Osteoblast (primary cell): ENCODE measurements around the genes STAB2, ALDH1L2 and WASHC4.

DNA sequence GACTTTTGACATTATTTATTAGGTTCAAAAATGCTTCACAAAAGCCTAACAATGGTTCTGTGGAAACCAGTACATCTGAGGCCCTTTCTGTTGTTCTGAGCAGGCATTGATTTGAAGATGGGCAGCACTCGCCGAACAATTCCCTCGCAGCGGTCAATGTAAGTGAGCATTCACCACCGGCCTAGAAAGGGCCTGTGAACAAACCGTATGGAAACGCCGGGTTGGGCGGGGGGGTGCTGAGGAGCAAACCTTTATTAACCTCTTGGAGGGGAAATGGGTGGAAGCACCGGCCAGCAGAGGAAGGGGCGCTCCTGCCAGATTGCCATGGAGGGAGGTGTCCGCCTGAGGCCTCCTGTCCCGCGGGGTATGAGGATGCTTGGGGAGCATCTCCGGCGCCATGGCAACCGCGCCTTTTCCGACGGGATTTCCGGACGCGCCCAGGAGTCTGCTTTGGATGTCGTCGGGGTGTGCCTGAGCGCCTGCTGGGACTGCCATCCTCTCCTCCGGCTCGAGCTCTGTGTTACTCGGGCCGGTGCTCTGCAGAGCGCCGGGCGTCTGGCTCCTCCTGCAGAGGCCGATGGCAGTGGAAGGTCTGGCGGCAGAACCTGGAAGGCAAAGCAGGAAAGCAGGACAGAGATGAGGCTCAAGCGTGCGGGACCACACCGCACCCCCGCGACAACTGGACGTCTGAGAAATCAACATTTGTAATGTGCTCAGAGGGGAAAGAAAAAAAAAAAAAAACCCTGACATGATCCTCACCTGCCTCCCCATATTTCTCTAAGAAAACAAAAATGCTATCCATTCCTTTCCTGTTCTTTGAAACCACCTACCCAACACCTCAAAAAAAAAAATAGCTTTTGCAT lies 193.6 kb downstream of the C12orf42 start:
- CAGE, long polyA plus RNA, result no peak
- RRBS, result 4% methylated on average over 18 of the region's 41 CpGs

DNA sequence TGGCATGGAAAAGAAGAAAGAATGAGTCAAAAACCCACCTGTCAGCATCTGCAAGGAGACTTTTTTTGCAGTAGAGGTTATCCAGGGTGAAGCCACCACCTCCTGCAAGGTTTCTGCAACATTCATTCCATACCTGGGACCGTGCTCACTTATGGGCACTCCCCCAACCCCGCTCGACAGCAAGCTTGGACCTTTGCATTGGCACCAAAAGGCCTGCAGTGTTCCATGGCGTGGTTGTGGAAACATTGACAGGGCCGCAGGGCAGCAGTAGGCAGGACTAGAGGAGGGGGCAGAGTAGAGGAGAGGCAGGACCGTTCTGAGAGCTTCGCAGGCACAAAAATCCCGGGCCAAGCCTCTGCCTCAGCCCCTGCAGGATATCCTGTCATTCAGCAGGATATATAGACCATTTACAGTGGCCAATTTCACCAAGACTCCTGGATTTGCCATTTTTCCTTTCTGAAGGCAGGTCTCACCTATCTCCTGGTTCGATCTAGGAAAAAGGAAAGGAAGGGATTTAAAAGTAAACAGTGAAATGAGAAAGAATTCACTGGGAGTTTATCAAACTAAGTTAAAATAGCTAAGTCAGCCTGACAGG lies at the start of gene STAB2:
TSS of gene STAB2 (plus strand) at position 425 of the 595 bp plus-strand sequence.
- CAGE, long polyA plus RNA, result no peak
- RRBS, result no CpG with 5 or more reads among the region's 9 CpGs

- CAGE, long polyA plus RNA, result no peak
- RRBS, result no CpG with 5 or more reads among the region's 8 CpGs
These were observed 41.3 kb downstream of the NT5DC3 start for GRCh38 chr12:103799627-103800298.

DNA sequence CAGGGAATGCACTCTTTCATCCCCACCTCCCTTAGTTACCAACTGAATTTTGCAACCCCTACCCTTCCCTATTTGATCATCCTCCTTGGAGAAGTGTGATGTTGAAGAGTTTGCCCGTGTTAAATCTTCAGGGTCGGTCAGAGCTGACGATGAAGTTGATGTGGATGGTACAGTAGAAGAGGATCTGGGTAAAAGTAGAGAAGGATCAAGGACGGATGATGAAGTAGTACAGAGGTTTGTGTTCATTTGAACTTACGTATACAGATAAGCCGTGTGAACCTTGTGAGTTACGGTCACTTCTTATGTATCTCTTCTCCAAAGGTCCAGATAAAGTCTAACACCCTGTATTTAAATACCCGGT lies 1.2 kb downstream of the HSP90B1 start:
- CAGE, long polyA plus RNA, result no peak
- RRBS, result no CpG with 5 or more reads among the region's 8 CpGs

GRCh38 chr12:104291599-104291956 lies 12.0 kb upstream of the EID3 start:
- CAGE, long polyA plus RNA, result no peak
- RRBS, result no CpG with 5 or more reads among the region's 8 CpGs

DNA sequence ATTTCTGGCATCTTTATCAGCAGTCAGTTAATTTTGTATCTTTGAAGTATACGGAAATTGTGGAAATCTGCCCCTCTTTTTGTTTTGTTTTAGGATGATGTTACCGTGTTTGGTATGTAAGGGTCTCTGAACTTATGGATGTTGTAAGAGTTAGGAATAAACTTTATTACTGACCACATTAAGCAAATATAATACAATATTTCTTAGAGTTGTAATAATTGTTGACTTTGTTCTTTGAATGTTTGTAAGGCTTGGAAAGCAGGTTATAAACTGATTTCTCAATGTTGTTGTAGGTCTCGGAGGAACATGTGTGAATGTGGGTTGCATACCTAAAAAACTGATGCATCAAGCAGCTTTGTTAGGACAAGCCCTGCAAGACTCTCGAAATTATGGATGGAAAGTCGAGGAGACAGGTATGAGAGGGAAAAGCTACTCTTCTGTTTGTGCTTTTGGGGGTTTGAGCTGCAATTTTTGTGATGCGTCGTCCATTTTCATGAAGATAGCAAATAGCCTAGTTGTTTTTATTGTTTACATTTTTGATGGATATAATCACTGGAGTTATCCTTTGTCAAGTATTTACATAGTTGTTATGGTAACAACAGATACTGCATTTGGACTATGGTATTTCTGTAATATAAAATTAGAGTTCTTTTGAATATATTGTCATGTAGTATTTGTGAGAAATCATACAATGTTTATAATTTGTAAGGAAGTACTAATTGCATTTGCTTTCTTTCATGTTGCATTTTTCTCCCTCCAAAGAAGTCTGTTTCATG lies 12.1 kb downstream of the EID3 start:
- CAGE, long polyA plus RNA, result no peak
- RRBS, result no CpG with 5 or more reads among the region's 7 CpGs

DNA sequence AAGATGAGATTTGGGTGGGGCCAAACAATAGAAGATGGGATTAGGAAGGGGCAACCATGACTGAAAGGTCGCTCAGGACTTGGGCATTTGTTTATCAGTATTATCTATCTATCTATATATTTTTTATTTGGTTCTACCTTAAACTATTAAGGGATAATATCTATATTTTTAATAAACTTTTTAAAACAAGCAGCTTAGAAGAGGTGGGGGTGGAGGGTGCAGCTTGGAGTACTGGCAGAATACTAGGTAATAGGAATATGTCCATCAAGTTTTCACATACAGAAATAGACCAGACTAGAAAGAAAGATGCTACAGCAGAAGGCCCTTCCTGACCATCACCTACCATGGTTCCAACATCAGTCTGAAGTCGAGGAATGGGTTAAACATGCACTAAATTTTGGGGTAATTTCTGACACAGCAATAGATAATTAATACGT lies 50.5 kb downstream of the EID3 start:
- CAGE, long polyA plus RNA, result no peak
- RRBS, result no CpG with 5 or more reads among the region's 3 CpGs

- CAGE, long polyA plus RNA, result no peak
- RRBS, result 2% methylated on average over 11 of the region's 38 CpGs
These were observed 1.5 kb downstream of the CHST11 start for GRCh38 chr12:104458212-104458773.

DNA sequence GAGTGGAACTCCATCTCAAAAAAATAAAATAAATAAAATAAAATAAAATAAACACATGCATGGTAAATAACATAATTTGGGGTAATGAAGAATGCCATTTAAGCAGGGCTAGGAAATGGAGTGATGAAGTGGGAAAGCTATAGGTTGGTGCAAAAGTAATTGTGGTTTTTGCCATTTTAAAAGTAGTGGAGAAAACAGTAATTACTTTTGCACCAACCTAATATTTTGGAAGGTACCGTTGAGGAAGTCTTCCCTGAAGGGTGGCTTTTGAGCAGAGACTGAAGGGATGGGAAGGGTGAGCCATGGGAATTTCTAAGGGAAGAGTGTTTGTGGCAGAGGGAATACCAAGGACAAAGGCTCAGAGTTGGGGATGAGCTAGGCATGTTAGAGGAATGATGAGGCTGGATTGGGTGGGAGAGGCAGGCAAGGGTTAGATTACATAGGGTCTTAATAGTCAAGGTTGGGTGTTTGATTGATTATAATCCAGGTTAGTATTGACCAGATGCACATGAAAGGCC lies 103.0 kb downstream of the CHST11 start:
- CAGE, long polyA plus RNA, result no peak
- RRBS, result no CpG with 5 or more reads among the region's 1 CpG

- CAGE, long polyA plus RNA, result no peak
- RRBS, result no CpG with 5 or more reads among the region's 30 CpGs
These were observed 148.8 kb downstream of the CHST11 start for GRCh38 chr12:104605182-104606399.

- CAGE, long polyA plus RNA, result no peak
- RRBS, result no CpG with 5 or more reads among the region's 20 CpGs
These were observed 214.7 kb downstream of the CHST11 start for GRCh38 chr12:104671013-104672223.

- CAGE, long polyA plus RNA, result no peak
- RRBS, result no CpG with 5 or more reads among the region's 9 CpGs
These were observed 198.8 kb downstream of the SLC41A2 start for GRCh38 chr12:104759191-104759847.

GRCh38 chr12:104784690-104785019 lies 173.4 kb downstream of the SLC41A2 start:
- CAGE, long polyA plus RNA, result no peak
- RRBS, result no CpG with 5 or more reads among the region's 1 CpG

DNA sequence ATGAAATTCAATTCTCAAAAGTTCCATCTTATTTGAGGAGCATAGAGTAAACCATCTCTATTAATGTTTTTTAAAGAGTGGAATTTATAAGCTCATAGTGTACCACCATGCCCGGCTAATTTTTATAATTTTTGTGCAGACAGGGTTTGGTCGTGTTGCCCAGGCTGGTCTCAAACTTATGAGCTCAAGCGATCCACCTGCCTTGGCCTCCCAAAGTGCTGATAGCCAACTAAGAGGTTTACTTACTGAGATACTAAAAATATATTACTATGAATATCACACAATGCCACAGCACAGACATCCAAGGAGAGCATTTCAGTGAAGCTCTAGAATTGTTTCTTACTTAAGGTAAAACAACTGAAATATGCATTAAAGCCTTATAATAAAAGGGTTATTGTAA lies 99.5 kb downstream of the SLC41A2 start:
- CAGE, long polyA plus RNA, result no peak
- RRBS, result no CpG with 5 or more reads among the region's 3 CpGs

- CAGE, long polyA plus RNA, result no peak
- RRBS, result 3% methylated on average over 12 of the region's 62 CpGs
These were observed at the start of gene ALDH1L2 for GRCh38 chr12:105084238-105085020. TSS of gene ALDH1L2 (minus strand) at chr12:105084458.

- CAGE, long polyA plus RNA, result no peak
- RRBS, result 1% methylated on average over 17 of the region's 90 CpGs
These were observed at the start of gene WASHC4 for GRCh38 chr12:105107479-105108531. TSS of gene WASHC4 (plus strand) at chr12:105107731.

DNA sequence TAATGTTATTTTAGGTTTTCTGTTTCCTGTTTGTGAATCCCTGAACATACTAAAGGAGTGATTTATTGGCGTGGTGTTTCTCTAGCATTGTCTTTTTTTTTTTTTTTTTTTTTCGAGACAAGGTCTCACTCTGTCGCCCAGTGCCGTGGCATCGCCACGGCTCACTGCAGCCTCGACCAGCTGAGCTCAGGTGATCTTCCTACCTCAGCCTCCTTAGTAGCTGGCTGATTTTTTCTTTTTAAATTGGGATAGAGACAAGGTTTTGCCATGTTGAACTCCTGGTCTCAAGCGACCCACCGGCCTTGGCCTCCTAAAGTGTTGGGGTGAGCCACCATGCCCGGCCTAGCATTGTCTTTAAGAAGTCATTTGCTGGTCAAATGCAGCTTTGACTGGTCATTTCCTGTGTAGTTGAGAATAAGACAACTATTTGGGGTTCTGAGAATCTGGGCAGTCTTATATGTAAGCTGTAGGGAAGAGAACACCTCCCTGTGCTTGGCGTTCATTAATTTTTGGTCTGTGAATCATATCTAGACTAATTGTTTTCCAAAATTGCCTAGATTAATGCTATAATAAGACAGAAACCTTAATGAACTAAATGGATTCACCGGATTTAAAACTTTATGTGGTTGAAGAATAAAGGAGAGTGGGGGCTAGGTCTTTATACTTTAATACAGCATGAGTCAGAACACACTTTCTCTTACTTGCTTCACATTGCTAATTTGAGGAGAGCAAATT lies 2.2 kb downstream of the WASHC4 start:
- CAGE, long polyA plus RNA, result no peak
- RRBS, result no CpG with 5 or more reads among the region's 12 CpGs

GRCh38 chr12:105239168-105239611 lies 3.2 kb upstream of the APPL2 start:
- CAGE, long polyA plus RNA, result no peak
- RRBS, result no CpG with 5 or more reads among the region's 4 CpGs

- CAGE, long polyA plus RNA, result no peak
- RRBS, result no CpG with 5 or more reads among the region's 9 CpGs
These were observed 136.2 kb downstream of the C12orf75 start for GRCh38 chr12:105466500-105467197.

GRCh38 chr12:105574707-105575132 lies 244.2 kb downstream of the C12orf75 start:
- CAGE, long polyA plus RNA, result no peak
- RRBS, result no CpG with 5 or more reads among the region's 2 CpGs